IMR-90 (cell line): ENCODE measurements around the genes CNOT1 and NAE1.

- RRBS, result 5% methylated on average over 2 of the region's 59 CpGs
CAGE:
- cytosol, long polyA plus RNA, result no peak
- long polyA plus RNA, result no peak
- nucleus, long polyA plus RNA, result no peak
These were observed 1.4 kb downstream of the NDRG4 start for GRCh38 chr16:58500941-58502178.

DNA sequence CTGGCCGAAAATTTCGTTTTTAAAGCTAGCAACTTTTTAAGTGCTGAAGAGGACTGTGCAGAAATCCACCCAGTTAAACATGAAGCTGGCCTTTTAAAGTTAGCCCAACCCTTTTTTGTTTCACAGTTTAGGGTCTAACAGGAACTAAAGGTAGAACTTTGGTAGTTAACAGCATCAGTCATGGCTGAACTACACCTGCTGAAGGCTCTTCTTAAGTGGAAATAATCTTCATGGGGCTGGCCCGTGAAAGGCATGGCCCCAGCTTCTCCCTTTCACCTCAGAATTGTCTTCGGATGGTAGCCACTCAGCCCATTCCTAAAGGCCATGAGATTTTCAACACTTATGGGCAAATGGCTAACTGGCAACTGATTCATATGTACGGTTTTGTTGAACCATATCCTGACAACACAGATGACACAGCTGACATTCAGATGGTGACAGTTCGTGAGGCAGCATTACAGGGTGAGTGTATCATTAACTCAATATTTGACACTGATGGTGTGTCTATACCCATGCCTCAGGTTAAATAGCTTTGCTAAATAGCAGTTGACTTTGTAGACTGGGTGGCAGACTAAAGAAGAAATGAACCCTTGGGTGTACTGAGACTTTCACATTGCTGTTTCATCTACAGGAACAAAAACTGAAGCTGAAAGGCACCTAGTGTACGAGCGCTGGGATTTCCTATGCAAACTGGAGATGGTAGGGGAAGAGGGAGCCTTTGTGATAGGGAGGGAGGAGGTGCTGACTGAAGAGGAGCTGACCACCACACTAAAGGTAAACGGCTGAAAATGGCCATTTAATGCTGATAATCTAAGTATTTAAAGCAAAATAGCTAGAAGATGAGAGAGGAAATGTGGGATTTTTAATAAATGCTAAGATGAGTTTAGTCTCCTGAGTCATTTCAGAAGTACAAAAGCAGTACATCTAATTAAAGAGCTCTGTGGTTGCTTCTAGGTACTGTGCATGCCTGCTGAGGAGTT lies 2.7 kb downstream of the SETD6 start:
- RRBS, result no CpG with 5 or more reads among the region's 9 CpGs
CAGE:
- cytosol, long polyA plus RNA, result no peak
- long polyA plus RNA, result no peak
- nucleus, long polyA plus RNA, result no peak

DNA sequence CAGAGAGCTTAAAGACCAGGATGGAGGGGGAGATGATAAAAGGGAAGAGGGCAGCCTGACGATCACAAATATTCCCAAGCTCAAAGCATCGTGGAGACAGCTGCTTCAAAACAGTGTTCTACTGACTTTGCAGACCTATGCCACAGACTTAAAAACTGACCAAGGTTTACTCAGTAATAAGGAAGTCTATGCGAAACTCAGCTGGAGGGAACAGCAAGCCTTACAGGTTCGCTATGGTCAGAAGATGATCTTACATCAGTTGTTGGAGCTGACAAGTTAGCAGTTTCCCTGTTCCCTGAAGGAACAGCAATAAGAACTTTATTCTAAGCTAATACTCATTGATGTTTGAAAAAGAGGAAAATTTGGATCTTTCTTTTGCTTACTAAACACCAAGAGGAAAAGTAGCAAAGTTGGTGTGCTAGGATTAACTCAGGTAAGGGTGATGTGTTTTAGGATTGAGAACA lies 3.5 kb downstream of the SETD6 start:
- RRBS, result no CpG with 5 or more reads among the region's 4 CpGs
CAGE:
- cytosol, long polyA plus RNA, result no peak
- long polyA plus RNA, result no peak
- nucleus, long polyA plus RNA, result no peak

GRCh38 chr16:58629710-58630921 lies at the start of gene CNOT1:
Gene CNOT1 (minus strand): TSS chr16:58629826.
- RRBS, result under 1% methylated on average over 12 of the region's 68 CpGs
CAGE:
- cytosol, long polyA plus RNA, result start-site peak on the minus strand at chr16:58629794-58629827, 622 and 806 reads in 2 replicates
- long polyA plus RNA, result start-site peak on the minus strand at chr16:58629789-58629818, 119 and 133 reads in 2 replicates
- nucleus, long polyA plus RNA, result start-site peak on the minus strand at chr16:58629790-58629826, 989 and 135 reads in 2 replicates

DNA sequence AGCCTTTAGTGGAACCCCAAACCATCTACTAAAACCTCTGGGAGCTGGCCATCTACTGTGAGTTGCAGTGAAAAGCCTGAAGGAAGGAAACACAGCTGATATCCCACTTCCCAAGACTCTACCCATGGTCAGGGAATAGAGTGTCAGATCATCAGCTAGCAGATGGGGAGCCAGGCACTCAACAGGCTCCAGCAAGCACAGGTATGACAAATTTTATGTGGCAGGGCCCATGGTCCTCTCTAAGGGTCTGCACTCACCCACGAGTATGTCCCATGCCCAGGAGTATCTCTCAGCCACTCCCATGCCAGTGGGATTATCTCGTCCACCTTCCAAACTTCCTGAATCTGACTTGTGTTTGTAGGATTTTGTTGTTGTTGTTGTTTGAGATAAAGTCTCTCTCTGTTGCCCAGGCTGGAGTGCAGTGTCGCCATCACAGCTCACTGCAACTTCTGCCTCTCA lies 1462.9 kb downstream of the CDH8 start:
- RRBS, result no CpG with 5 or more reads among the region's 3 CpGs
CAGE:
- cytosol, long polyA plus RNA, result no peak
- long polyA plus RNA, result no peak
- nucleus, long polyA plus RNA, result no peak

GRCh38 chr16:63974029-63974376 lies 1147.9 kb downstream of the CDH11 start:
- RRBS, result no CpG with 5 or more reads among the region's 2 CpGs
CAGE:
- cytosol, long polyA plus RNA, result no peak
- long polyA plus RNA, result no peak
- nucleus, long polyA plus RNA, result no peak

GRCh38 chr16:65070743-65071296 lies 51.0 kb downstream of the CDH11 start:
- RRBS, result no CpG with 5 or more reads among the region's 7 CpGs
CAGE:
- cytosol, long polyA plus RNA, result no peak
- long polyA plus RNA, result no peak
- nucleus, long polyA plus RNA, result no peak

- RRBS, result under 1% methylated on average over 16 of the region's 76 CpGs
CAGE:
- cytosol, long polyA plus RNA, result no peak
- long polyA plus RNA, result no peak
- nucleus, long polyA plus RNA, result no peak
These were observed 982 bp downstream of the CDH11 start for GRCh38 chr16:65120566-65121595.

DNA sequence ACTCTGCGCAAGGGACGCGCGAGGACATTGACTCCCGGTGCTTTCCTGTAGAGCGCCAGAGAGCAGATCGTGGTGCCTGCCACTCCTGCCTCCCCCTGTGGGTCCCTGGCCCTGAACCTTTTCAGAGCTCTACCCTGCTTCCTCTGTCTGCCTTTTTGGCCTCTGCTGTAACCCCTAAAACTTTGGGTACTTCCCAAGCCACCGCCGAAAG lies 2.0 kb upstream of the CDH11 start:
- RRBS, result no CpG with 5 or more reads among the region's 9 CpGs
CAGE:
- cytosol, long polyA plus RNA, result no peak
- long polyA plus RNA, result no peak
- nucleus, long polyA plus RNA, result start-site peak on the minus strand centred at position 87 of the sequence, 612 bp wide, 36 and 42 reads in 2 replicates

DNA sequence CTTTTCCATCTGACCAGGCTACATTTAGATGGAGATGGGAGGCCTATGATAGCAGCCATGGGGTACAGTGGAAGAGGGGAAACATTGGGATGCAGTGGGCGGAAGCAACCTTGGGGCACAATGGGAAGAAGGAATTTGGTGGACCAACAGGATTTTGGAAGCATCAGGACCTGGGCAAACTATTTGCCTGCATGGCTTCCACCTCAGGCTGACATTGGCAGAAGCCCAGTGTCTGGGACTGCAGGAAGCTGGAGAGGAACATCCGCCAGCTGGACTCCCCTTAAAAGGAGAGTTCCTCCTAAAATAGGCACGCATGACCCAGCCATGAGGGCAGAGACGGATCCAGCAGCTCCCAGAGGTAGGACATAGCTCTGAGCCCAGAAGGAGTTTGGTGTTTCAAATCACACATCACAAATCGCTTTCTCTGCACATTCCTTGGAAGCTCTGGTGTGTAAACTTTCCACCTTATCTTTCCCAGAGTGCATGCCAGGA lies 231.2 kb upstream of the CDH5 start:
- RRBS, result no CpG with 5 or more reads among the region's 5 CpGs
CAGE:
- cytosol, long polyA plus RNA, result no peak
- long polyA plus RNA, result no peak
- nucleus, long polyA plus RNA, result no peak

DNA sequence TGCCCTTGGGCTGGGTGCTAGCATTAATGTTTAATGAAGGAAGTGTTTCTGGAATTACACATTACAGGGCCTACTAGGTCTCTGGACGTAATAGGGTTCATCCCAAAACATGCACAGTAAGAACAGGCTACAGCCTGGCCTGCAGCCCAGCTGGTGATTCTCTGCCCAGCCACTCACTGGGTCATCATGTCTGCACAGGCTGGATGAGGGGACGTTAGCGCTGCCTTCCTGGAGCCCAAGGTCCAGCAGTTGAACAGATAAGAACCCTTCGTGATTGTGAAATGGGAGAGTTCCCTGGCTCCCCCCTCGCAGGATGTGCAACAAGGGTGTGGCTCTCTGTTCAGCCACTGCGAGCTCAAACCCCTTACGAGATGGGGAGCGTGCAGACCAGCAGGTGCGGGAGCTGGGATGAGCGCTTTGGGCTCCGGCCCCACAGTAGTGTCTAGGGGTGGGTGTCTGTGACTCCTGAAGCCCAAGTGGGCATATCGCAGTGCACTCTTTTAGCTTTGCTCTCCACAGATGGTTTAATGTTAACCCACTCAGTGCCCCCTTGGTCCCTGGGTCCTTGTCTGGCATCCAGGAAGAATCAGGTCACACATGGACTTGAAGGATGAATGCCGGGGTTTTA lies 199.9 kb upstream of the CDH5 start:
- RRBS, result 98% methylated on average over 1 of the region's 13 CpGs
CAGE:
- cytosol, long polyA plus RNA, result no peak
- long polyA plus RNA, result no peak
- nucleus, long polyA plus RNA, result no peak

DNA sequence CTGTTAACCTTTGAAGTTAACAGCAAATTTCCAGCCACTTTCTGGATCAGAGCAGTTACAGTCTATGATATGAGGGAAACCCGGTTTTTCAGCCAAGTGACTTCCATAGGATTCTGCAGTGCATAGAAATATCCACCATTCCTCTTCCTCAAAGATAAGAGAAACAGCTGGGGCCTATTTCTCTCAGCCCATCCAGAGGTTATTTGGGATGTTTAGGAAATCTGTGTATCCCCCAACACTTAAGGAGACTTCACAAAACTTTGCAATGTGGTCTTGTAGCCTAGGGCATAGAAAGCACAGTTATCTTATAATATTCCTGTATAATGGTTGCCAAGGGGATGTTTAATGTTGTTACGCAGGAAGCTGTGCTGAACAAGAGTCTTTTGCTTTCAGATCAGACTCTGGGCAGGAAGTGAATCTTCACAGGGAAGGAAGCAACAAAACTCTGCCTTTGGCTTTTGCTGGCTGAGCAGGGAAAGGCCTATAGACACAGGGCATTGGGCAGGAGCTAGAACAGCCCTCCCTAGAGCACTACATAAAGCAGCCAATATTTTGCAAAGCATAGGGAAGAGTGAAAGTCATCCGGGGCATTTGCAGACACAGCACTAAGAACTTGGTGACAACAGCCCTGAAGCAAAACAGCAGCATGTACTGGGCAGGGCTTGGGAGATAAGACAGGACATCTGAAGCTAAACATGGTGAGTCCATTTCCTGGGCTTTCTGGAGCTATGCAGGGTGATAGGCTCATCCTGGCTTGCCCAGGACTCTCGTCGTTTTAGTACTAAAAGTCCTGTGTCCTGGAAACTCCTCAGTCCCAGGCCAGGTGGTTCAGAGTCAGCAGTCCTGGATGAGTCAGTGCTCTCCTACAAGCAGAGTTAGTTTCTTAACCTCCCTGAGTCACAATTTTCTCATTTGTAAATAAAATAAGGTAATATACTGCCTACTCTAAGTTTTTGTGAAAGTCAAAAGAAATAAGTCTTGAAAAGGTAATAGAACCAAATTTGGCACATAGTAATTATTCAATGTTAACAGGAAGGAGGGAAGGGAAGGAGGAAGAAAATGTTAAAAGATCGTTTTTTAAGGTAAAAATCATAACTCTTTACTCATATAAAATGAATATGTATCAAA lies 18.6 kb upstream of the BEAN1 start:
- RRBS, result no CpG with 5 or more reads among the region's 6 CpGs
CAGE:
- cytosol, long polyA plus RNA, result start-site peak on the plus strand centred at position 411 of the sequence, 28 bp wide, 33 and 60 reads in 2 replicates
- long polyA plus RNA, result no peak
- nucleus, long polyA plus RNA, result no peak

DNA sequence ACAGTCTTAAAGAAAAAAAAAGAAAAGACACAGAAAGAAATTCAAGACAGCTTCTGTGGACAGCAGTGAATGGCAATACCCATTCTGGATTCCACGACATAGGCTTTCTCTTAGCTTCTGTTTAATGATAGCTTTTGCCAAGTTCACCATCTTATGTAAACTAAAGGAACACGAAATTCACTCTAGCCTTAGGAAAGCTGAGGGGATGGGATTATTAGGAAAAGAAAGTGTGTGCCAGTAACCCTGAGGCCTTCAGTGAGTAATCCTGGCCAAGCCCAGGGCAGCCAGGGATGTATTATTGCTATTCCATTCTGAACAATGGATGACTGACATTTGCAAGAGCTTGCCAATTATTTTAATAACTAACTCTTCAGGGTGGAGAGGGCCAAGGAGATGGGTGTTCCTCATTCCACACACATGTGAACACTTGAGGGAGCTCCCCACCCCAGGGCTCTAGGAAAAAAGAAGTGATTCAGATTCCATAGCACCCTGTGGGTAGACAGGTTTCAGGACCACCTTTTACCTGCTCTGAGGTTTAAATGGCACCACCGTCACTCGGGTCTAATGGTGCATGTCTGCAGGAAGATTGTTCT lies 41.7 kb downstream of the TK2 start:
- RRBS, result no CpG with 5 or more reads among the region's 4 CpGs
CAGE:
- cytosol, long polyA plus RNA, result no peak
- long polyA plus RNA, result no peak
- nucleus, long polyA plus RNA, result no peak

GRCh38 chr16:66551120-66551793 lies 1.1 kb upstream of the CKLF start:
- RRBS, result 67% methylated on average over 3 of the region's 12 CpGs
CAGE:
- cytosol, long polyA plus RNA, result no peak
- long polyA plus RNA, result no peak
- nucleus, long polyA plus RNA, result no peak

DNA sequence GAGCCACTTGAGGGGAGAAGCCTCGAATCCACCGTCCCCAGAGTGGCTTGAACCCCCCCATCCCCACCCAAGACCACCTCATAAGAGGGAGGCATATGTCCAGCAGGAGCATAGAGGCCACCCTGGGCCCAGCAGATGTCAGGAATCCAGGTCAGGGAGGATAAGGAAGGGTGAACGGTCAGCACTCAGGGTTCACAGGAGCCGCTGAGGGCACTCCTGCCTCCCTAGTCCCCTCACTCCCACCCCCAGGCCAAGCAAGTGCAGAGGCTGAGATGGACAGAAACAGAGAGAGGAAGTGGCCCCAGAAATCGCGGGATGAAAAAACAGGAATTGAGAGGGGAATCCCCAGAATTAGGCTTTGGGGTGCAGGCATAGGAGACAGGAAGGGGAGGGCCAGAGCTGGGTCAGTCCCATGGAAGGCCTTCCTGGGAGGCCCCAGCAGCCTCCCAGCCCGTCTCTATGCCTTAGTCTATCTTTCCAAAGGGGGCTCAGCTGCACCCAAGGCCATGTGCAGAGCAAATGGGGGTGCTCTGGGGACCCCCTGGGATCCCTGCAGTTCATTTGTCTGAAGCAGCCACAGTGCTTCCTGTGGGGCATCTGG lies 1.6 kb downstream of the CMTM3 start:
- RRBS, result no CpG with 5 or more reads among the region's 7 CpGs
CAGE:
- cytosol, long polyA plus RNA, result no peak
- long polyA plus RNA, result no peak
- nucleus, long polyA plus RNA, result no peak

DNA sequence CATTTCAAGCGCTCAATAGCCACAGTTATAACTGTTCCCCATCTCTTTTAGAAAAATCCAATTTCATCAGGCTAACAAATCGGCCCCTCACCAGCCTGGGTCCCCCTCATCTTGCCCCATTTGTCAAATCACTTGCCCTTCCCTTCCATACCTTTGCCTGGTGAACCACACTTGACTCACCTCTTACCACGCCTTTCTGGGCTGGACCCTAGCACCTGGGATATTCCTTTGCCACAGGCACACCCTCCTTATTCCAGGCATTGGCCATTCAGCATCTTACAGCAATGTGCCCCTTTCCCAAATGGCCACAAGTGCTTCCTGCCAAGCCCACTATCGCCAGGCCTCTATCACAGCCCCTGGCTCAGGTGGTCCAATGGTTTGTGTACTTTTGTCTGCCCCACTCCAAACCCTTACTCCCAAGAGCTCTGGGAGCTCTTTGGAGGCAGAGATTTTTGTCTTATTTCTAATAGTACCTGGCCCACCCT lies 14.8 kb downstream of the CMTM4 start:
- RRBS, result no CpG with 5 or more reads among the region's 4 CpGs
CAGE:
- cytosol, long polyA plus RNA, result no peak
- long polyA plus RNA, result no peak
- nucleus, long polyA plus RNA, result no peak

DNA sequence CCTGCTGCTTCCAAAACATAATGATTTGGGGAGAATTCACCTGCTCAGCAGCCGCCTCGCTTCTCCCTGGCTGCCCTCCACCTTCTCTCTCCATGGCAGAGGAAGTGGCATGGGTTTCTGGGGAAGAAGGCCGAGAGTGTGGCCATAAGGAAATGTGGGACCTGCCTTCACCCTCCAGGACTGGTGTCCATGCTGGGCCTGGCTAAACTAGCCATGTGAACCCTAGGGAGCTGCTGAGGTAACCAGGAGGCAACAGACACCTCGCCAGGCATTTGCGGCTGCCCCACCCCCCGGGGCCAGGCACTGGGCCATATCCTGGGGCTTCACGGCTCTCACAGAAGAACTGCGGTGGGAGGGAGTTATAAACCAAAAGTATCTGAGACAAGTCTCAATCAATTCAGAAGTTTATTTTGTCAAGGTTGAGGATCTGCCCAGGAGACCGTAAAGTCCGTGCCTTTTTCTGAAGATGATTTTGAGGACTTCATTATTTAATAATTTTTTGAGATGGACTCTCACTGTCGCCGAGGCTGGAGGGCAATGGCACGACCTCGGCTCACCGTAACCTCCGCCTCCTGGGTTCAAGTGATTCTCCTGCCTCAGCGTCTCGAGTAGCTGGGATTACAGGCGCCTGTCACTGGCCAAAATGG lies 10.1 kb upstream of the CMTM4 start:
- RRBS, result no CpG with 5 or more reads among the region's 19 CpGs
CAGE:
- cytosol, long polyA plus RNA, result no peak
- long polyA plus RNA, result no peak
- nucleus, long polyA plus RNA, result no peak

DNA sequence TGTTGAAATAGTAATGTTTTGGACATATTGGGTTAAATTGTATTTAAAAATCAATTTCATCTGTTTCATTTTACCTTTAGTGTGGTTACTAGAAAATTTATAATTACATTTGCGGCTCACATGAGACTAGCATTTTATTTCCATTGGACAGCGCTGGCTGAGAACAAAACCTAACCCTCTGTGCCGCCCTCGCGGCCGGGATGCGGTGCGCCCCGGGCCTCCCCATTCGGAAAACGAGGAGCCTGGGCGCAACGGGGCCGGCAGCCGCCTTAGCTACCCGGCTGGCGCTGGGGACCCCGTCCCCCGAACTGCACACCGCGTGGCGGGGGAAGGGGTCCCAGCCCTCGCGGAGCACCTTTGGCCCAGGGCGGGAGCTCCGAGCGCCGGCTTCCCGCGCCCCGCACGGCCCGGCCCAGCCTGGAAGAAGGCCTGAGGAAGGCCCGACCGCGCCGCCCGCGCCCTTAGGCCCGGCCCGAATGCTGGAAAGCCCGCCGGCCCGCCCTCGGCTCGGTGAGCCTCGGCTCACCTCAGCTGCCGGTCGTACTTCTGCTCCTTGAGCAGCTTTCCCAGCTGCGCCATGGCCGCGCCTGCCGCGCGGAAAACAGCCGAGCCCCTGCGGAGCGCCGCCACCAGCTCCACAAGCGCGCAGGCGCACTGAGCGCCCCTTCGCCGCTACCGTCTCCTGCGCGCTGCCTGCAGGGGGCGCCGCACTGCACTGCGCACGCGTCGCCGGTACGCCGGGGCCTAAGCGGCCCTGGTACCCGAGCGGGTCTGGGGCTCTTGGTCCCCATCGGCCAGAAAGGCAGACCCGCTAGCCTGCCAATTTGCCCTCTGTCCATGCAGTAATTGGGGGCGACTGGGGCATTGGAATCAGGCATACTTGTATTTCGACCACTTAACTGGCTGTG lies at the start of gene NAE1:
Gene NAE1, minus strand, starts transcription at position 656 of the 908 bp plus-strand sequence.
- RRBS, result 2% methylated on average over 28 of the region's 84 CpGs
CAGE:
- cytosol, long polyA plus RNA, result start-site peak on the minus strand centred at position 634 of the sequence, 54 bp wide, 284 and 373 reads in 2 replicates
- long polyA plus RNA, result start-site peak on the minus strand centred at position 630 of the sequence, 55 bp wide, 144 and 477 reads in 2 replicates
- nucleus, long polyA plus RNA, result no peak

DNA sequence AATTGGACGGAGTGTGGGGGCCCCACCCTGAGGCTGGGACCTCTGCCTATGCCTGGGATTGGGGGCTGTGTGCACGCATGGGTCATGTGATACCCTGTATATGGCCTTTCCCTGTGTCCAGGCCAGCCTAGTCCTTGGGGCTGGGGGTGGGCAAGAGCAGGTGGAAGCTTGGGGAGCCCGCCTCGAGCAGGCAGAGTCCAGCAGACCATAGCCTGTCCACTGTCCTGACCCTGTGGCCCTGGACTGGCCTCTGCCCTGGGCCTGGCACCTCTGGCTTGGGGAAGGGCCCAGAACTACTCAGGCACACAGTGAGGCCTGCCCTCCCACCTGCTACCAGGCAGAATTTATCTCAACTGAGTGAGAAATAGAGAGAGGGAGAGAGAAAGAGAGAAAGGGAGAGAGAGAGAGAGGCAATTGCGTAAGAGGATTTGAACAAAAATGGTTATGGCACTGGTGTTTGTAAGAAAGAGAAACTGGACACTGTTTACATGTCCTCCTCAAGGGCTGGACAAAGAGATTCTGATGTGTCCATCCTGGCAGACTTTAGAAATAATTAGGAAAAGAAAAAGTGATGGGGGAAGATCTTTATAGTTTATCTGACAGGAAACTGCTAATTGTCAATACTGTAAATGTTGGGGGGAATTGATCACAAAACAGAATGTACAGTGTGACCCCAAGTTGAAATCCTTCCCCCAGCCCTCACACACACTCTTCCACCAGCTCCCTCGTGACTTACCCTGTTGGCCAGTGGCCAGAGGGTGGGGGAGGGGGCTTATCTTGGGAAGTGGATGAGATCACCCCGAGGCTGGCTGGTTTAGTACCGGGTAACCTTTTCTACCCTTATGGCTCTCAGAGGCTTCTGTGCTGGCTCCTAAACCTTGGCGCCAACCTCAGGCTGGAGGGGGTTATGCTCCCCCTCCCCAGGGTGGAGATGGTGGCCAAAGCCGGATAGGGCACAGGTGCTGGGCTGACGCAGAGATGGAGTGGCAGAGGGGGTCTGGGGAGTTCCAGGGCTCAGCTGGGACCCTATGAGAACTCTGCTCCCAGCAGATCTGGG lies 18.9 kb downstream of the CDH16 start:
- RRBS, result no CpG with 5 or more reads among the region's 11 CpGs
CAGE:
- cytosol, long polyA plus RNA, result no peak
- long polyA plus RNA, result no peak
- nucleus, long polyA plus RNA, result no peak

GRCh38 chr16:66902822-66903614 lies 15.7 kb downstream of the CDH16 start:
- RRBS, result no CpG with 5 or more reads among the region's 15 CpGs
CAGE:
- cytosol, long polyA plus RNA, result no peak
- long polyA plus RNA, result no peak
- nucleus, long polyA plus RNA, result no peak